Renal cortical epithelial cell (primary cell): ENCODE measurements around the gene ING1.

- RRBS = no CpG with 5 or more reads among the region's 10 CpGs
These were observed 42.4 kb downstream of the COL4A1 start for GRCh38 chr13:110264436-110265172.

DNA sequence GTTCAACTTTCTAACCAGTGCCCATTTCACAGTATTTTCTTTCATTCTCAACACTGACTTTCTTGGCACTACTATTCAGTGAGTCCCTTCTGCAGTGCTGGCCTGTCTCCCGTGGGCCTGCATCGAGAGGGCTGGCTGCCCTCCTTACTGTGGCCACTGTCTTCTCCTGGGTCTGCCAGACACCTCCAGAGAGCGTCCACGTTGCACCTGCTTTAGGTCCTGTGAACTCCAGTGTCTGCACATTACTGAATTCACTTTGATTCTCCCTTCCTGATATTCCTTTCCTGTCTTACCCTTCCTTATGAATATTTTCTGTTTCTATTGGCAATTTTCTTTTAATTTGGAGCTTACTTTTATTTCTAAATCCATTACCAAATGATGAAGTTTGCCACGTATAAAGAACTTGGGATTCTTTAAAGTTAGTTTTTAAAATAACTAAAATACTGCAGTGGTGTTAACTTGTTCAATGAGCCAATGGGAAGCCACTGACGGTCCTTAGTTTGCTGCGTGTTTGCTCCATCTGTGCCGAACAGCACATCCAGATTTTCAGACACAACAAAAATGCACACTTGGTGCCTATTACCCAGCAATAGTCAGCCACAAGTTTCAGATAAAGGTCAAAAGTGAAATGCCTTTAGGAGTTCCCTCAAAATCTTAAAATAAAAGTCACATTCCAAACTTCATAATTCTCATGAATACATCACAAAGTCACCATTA, 27.1 kb downstream of the COL4A1 start:
- RRBS = no CpG with 5 or more reads among the region's 8 CpGs

- RRBS = 100% methylated on average over 1 of the region's 10 CpGs
These were observed 19.5 kb downstream of the COL4A1 start for GRCh38 chr13:110287499-110287895.

- RRBS = under 1% methylated on average over 18 of the region's 23 CpGs
These were observed 456 bp downstream of the COL4A1 start for GRCh38 chr13:110306572-110306830.

GRCh38 chr13:110338246-110339416, 31.5 kb downstream of the COL4A2 start:
- RRBS = no CpG with 5 or more reads among the region's 17 CpGs

GRCh38 chr13:110362981-110363483, 55.9 kb downstream of the COL4A2 start:
- RRBS = no CpG with 5 or more reads among the region's 8 CpGs

DNA sequence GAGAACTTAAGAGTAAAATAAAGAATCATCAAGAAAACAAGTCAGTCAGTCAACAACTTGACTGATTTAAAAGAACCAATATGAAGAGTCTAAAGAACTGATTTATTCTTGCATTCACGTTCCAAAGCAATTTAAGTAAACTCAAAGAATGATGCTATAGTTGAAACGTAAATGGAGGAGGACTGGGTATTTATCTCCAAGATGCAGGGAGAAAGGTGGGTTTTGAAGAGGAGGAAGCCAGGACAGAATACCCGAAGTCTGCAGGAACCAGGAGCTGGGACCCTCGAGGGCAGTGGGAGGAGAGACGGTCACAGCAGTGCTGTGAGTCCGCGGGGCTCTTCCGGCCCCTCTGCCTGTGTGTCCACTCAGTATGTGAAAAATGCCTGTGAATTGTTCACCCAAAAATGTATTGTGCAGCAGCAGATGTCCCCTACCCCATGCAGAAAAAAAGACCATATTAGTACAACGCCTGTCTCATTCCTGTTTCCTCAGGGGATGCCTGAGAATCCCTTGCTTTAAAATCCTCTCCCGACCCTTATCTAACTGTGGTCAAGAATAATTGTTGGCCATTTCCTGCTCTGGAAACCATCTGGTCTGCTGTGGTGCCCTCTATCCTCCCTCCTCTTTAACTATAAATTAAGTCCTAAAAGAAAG, 85.2 kb downstream of the COL4A2 start:
- RRBS = no CpG with 5 or more reads among the region's 10 CpGs

DNA sequence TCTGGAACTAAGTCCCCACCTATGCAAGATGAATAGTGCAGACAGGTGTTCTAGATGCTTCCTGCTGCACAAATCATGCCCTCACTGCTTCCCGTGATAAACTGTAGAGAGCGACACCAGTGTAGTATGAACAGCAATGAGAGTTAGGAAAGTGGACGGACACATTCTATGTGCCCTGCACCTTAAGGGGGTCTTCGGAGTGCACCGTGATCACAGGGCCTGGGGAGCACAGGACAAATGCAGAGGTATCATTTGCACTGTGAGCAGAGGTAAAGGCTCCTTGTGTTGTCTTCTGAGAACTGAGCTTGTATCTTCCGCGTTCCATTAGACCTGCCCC, 93.6 kb downstream of the RAB20 start:
- RRBS = no CpG with 5 or more reads among the region's 7 CpGs

DNA sequence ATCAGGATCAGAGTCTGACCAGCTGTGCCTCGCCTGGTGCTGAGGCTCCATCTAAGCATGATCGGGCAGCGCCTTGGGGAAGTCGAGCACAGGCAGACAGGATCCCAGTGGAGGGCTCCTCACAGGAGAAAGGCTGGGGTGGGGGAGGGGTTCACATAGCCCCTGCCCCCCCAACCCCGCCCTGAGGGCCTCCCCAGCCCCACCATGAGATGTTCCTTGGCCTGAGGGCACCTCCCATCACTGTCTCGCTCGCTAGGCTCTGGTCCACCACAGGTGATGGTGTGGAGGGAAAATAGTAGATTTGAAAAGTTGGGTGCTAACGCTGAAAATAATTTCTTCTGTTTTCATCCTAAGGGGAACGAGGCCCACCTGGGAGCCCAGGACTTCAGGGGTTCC, 60.2 kb downstream of the RAB20 start:
- RRBS = no CpG with 5 or more reads among the region's 9 CpGs

DNA sequence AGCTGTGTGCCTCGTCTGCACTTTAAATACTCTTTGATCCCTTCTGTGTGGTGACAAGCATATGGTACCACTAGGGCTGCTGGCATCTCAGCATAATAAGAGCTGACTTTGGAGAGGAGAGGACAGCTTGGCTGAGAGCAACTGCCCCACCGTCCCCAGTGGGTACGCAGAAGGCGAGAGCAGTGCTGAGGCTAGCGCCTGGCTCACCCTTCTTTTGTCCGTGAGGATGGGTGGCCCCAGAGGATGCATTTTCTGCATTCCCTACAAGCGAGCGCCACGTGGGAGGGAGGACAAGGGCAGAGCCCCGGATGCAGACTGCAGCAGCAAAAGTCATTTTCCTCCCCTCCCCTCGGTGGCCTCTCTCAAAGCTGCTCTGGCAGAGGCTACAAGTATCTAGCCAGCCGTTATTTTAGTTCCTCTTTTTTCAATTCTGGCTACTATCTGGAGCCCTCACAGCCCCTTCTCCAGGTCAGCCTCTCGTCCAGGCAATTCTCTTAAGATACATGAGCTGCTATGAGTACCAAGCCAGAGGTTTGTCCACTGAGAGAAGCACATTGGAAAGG, 51.5 kb downstream of the RAB20 start:
- RRBS = no CpG with 5 or more reads among the region's 13 CpGs

- RRBS = no CpG with 5 or more reads among the region's 5 CpGs
These were observed 1.8 kb downstream of the NAXD start for GRCh38 chr13:110617075-110617691.

DNA sequence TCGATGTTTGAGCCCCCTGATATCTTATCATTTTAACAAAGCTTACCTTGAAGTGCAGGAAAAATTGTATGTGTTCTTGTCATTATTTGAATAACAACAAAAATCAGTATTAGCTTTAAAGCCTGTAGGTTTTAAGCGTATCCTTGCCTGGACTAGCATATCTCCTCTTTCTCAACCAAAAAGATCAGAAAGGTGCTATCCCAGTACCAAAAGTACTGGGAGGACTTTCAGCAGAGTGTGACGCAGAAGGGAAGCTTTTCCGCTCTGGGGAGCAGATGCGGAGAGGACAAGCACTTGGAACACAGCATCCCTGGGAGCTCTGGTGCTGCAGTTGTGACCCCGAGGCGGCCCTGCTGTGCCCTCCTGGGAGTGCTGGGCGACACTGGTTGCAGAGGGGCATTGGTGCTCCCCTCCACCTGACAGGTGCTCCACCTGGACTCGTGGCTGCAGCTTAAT, 3.3 kb downstream of the NAXD start:
- RRBS = no CpG with 5 or more reads among the region's 9 CpGs

DNA sequence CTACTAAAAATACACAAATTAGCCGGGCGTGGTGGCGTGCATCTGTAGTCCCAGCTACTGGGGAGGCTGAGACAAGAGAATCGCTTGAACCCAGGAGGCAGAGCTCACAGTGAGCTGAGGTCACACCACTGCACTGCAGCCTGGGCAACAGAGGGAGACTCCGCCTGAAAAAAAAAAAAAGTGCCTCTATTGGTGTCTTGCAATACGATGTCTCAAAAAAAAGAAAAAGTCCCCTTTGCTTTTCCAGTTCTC, 1.5 kb upstream of the CARS2 start:
- RRBS = no CpG with 5 or more reads among the region's 6 CpGs

- RRBS = 6% methylated on average over 11 of the region's 46 CpGs
These were observed at the start of gene ING1 for GRCh38 chr13:110713603-110713927. Gene ING1, plus strand, starts transcription at chr13:110713700.

- RRBS = no CpG with 5 or more reads among the region's 8 CpGs
These were observed 13.3 kb downstream of the ING1 start for GRCh38 chr13:110726787-110727192.

DNA sequence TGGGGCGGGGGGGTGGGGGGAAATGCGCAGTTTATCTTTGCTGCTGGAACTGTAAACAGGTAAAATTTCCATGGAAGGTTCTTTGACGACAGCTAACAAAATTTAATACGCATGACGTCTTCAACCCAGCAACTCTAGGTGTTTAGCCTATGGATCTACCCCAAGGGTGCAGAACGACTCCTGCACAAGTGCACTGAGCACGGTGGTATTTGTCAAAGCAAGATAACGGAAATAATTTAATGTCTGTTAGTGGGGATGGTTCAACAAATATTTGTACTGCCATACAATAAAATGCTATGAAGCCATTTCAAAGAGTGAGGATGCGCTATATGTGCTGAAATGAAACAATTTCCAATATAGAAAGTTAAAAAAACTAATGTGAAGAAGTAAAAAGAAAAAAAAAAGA, 96.6 kb downstream of the ING1 start:
- RRBS = no CpG with 5 or more reads among the region's 9 CpGs

DNA sequence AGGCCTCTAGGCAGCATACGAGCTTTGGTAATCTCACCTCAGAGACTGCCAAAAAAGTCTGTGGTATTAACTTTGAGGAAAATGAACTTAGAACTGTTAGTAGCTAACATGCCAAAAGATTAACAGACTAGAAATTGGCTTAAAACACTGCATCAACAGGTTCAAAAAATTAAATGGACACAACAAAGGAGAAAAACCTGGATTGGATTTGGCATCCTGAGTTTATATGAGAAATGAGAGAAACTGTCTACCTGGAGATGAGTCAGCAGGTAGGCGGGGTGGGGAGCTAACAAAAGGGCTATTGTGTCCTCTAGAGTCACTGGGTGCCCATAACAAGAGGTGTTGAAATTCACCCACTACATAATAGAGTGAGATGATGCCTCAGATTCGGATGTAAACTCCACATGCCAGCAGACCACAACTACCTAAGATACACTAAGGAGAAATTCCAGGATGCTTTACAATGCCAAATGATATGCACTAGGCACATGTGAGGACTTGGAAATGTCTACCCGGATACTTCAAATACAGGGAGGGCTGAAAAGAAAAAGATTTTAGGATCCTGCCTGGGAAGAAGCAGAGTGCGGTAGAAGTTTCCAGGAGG, 6.4 kb downstream of the ANKRD10 start:
- RRBS = no CpG with 5 or more reads among the region's 5 CpGs

- RRBS = 1% methylated on average over 7 of the region's 46 CpGs
These were observed 791 bp upstream of the ARHGEF7 start for GRCh38 chr13:111114142-111114895.

DNA sequence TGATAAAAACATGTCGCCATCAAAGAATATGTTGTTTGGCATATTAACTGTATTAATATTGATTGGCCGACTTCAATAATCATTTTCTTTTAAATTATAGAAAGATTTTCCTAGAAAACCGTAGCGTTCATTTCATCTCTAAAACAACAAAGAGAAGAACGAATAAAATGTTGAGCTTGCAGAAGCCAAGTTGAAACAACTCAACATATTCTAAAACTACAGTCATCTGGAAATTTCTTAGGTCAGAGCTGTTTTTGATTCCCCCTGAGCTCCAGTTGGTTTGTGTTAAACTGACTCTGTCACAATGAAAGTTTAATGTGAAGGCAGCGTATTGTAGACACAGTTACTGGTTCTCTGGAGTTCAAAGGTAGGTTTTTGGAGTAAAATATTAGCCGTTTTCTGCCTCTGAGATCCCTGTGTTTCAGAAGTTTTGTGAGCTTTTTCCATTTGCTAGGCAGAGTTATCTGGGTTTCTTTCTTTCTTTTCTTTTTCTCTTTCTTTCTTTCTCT, 2.1 kb downstream of the ARHGEF7 start:
- RRBS = no CpG with 5 or more reads among the region's 7 CpGs

DNA sequence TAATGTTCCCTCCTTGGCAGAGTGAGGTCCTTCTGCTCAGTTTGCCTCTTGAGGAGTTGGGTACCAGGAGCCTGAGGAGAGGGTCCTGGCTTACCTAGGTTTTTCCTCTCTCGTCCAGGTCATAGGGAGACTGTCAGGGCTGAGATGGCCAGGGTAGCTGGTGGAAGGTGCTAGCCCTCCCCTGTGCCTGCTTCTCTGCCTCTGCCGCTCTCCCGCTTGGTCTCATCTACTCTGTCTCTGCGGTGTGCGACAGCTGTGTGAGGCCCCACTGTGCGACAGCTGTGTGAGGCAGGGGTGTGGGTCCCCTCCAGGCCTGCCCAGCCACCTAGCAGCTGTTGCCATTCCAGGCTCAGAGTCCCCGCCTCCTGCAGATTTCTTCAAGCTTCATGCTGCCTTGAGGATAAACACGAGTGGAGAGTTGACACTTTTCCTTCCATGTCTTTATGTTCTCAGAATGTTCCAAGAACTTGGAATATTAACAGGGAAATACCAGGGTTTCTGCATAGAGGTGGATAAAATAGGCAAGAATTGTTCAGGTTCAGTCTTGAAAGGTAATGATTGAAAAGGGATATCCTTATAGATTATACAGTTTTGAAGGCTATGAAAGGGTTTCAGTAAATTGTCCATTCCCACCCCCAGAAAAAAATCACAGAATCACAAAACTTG, 53.1 kb downstream of the ARHGEF7 start:
- RRBS = no CpG with 5 or more reads among the region's 8 CpGs